Skeletal muscle satellite cell (primary cell): ENCODE results near the genes GOLGA8R and FAN1.

DNA sequence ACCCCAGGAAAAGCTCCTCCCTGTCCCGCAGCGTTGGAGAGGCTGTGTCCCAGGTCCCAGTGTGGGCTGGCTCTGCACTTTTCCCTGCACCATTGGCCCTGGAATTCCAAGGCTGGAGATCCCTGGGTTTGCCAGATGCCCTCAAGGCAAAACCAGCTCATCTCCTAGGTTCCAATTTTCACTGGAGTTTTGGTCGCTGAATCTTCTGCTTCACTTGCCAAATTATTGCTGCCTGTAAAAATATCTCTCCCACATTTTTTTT is 150.8 kb upstream of the ATP10A start:
- CAGE, long polyA plus RNA = no peak

- CAGE, long polyA plus RNA = no peak
These were observed 1.2 kb downstream of the GABRB3 start for GRCh38 chr15:26771406-26772291.

GRCh38 chr15:27088030-27088722 is 117.2 kb downstream of the GABRG3 start:
- CAGE, long polyA plus RNA = no peak

GRCh38 chr15:27448876-27449482 is 478.0 kb downstream of the GABRG3 start:
- CAGE, long polyA plus RNA = no peak

DNA sequence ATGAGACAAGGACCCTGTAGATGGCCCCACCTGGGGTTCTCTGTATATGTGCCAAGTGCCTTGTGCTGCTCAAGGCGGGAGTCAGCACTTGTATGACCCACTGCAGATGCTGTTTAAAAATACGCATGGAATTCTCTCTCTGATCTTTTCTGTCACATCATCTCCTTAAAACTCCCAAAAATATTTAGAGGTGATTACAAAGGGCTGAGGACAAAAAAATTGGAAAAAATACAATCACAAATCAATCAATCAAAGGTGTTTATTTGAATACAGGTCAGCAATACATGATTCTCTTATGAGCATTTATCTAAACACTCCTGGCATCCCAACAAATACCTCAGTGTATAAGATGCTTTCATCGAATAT is 453.3 kb downstream of the OCA2 start:
- CAGE, long polyA plus RNA = no peak

- CAGE, long polyA plus RNA = no peak
These were observed 26.3 kb upstream of the GOLGA8M start for GRCh38 chr15:28738261-28739104.

GRCh38 chr15:28788593-28789151 is 59.8 kb downstream of the GOLGA6L7 start:
- CAGE, long polyA plus RNA = no peak

GRCh38 chr15:28890794-28891379 is 5.1 kb downstream of the APBA2 start:
- CAGE, long polyA plus RNA = no peak

GRCh38 chr15:28937931-28938551 is 52.3 kb downstream of the APBA2 start:
- CAGE, long polyA plus RNA = no peak

DNA sequence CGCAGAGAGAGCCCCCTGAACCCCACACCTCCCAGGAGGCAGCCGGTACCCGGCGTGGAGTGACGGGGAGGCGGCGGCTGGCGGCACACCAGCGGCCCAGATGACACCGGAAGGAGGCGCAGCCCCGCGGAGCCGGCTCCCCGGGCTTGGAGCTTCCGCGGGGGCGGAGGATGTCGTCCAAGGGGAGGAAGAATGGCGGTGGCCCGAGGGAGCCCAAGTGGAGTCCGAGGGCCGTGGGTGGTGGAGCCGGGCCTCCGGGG is 166.2 kb downstream of the NSMCE3 start:
- CAGE, long polyA plus RNA = no peak

DNA sequence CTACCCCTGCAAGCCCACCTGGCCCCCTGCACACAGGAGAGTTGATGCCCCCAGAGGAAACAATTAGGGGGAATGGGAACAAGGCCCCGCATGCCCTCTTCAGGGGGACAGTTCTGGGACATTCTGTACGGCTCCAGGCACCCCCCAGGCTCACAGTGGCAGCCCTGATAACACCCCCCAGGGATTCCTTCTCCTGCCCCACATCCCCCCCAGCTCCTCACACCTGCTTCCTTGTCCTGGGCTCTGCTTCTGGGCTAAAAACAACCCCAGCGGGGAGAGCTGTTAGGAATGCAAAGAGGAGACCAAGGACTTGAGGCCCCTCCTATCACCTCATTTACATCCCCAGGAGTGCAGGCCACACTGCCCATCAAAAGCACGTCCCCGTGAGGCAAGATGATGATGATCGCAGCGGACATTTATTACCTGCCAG is 75.9 kb upstream of the NSMCE3 start:
- CAGE, long polyA plus RNA = no peak

- CAGE, long polyA plus RNA = no peak
These were observed 91.5 kb downstream of the TJP1 start for GRCh38 chr15:29730756-29731215.

GRCh38 chr15:29871370-29871827 is 49.1 kb upstream of the TJP1 start:
- CAGE, long polyA plus RNA = no peak

- CAGE, long polyA plus RNA = no peak
These were observed 61.1 kb downstream of the GOLGA8T start for GRCh38 chr15:30195477-30196764.

DNA sequence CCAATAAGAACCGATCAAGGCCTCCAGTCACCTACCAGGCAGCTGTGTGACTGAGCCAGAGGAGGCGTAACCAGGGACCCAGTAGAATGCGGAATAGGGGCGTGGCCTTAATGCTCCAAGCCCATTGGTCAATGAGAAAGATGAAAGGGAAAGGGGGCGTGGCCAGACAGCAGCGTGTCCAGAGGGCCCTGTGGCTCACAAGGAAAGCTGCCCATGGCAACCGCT is at the start of gene GOLGA8R:
GOLGA8R (minus strand) TSS at position 52 of the 225 bp plus-strand sequence.
- CAGE, long polyA plus RNA = no peak

DNA sequence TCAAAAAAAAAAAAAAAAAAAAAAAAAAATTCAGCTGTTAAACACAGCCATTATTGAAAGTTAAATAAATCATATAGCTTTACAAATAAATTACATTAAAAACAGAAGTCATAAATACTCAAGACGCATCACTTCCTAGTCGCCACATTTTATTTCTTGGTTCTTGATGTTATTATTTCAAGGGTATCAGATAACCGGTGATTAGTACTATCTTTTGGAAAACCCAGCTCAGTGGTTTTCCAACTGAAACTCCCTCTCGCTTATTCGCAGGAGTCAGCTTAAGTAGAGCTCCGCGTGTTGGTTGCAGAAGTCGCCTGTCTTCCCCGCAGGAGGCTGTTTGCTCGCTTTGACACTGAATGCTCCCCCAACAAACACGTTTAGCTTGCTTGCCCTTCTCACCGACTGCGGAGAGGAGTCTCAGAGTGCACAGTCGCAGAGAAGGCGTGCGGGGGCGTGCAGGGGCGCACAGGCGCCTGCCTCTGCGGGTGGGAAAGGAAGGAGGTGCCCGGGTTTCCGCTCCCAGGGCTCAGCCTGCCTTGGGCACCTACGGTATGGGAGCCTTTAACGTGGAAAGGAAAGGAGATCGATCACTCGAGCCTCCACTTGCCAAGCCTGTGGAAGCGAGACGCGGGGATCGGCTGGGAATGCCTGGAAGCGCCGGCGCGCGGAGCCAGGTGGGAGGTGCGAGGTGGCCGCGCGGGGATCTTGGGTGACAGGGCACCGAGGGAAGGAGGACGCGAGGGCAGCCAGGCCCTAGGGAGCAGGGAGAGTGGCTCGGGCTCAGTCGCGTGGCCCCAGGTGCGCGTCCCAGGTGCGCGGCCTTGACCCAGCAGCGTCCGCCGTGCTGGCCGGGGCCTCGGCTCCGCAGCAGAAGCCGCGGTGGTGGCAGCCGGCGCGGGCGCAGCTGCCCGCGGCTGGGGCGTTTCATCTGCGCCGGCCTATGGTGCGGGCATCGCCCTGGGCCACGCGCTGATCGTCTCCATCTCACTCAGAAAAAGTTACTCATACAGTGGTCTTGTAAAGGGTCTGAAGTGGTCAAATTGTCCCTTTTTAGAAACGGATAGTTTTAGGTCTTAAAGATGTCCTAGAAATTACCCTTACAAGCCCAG is at the start of gene FAN1:
FAN1 (plus strand) TSS at position 702 of the 1,109 bp plus-strand sequence.
- CAGE, long polyA plus RNA = no peak

DNA sequence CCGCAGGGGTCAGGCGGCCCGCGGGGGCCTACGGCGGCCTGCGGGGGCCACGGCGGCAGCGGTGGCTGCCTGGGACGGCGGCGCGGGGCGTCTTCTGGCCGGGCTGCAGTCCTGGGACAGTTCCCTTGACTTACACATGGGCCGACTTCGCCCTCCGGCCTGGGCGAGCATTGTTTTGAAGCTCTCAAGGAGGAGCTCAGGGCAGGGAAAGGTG is 396 bp upstream of the MTMR10 start:
- CAGE, long polyA plus RNA = no peak

GRCh38 chr15:31013896-31014211 is 22.4 kb upstream of the MTMR10 start:
- CAGE, long polyA plus RNA = no peak

DNA sequence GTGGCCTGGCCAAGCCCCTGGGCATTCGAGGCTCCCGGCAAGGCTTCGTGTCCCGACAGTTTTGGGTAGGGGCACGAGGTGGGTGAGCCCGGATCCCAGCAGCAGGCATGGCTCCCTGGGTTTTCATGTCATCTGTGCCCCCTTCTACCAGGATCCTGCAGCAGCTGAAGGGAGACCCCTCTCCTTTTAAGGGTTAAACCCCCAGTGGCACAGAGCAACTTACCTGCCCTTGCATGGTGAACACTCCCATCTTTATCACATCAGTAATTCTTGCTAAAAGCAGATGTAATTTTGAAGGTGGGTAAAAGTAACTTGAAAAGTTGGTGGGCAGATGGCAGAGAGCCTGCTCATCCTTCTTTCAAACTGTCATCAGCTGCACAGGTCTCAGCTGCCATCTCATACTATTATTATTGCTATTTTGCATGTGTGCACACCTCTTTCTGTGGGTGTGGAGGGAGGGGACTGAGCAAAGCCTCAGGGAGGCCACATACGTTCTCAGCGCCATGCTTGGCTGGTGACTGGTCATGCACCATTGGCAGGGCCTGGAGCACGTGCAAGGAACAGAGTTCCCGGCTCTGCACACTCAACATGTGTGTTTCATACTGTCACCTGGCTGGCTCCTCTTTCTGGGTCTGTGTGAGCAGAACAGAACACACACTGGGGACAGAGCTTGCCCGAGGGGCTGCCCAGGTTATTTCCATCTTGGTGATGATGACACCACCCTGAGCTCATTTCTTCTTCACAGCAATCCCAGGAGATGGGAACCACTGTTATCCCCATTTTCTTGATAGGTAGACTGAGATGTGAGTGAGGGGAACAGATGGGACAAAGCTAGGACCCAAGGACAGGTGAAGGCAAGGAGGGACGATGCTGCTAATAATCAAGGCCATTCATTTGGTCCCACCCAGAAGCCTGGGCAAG is 95.9 kb upstream of the KLF13 start:
- CAGE, long polyA plus RNA = no peak

GRCh38 chr15:31265749-31266920 is 60.5 kb upstream of the KLF13 start:
- CAGE, long polyA plus RNA = no peak